ENCODE measurements around a stretch of chr3.

GRCh38 chr3:28916642-28917080 is 364.2 kb upstream of the RBMS3 start:
- PRO-cap = no peak
- RAMPAGE, long total RNA, 4 experiments = no peak in any of the 4 experiments

DNA sequence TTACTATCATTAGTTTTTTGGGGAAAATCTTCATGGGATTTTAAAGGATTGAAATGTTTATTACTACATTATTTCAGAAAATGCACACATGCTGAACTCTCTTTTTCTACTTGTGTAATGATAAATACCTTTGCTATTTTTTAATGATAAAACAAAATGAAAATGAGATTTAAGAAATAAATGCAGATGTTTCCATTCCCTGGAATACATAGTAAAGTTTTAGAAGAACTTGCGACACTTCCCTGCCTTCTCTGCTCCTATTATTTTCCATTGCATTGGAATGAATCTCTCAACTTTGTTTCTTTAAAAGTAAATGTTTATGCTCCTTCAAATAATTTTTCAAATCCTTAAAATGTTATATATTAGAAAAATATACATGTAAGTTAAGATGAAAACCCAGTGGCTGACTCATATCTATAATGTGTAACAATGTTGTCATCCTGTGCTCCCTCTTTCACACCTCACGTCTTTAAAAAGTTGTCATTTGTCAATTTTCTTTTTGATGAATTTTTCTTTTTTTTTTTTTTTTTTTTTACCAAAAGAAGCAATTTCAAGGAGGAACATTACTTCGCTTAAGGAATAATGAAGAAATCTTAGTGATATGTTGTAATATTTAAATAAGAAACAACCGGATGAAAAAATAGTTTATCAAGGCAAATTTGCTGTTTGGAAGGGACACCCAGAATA is 3.6 kb downstream of the RBMS3 start:
- PRO-cap = no peak
- RAMPAGE, long total RNA, 4 experiments = no peak in any of the 4 experiments

DNA sequence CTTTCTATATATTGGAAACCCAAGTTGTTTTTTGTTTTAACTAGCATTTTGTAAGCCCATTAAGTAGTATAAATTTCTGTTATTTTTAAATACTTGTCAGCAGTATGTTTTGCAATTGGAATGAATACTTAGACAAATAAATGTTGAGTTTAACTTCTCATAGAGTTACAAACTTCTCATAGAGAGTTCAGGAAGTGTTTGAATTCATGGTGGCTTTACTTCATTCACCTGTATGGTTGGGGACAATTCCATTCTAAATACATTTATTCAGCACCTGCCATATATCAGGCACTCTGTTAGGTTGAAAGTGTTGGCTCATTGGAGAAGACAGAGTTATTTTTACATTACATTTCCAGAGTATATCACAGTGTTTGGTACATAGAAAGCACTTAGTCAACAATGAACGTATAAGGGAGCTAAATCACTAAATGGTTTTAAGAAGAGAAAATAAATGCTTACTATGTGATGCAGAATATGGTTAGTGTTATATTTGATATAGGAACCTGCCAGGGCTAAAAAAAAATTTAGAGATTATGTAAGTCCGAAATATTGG is 27.2 kb downstream of the RBMS3 start:
- PRO-cap = no peak
- RAMPAGE, long total RNA, 4 experiments = no peak in any of the 4 experiments

- PRO-cap = no peak
- RAMPAGE, long total RNA, 4 experiments = no peak in any of the 4 experiments
Measured at GRCh38 chr3:29708851-29709402, 428.1 kb downstream of the RBMS3 start.

DNA sequence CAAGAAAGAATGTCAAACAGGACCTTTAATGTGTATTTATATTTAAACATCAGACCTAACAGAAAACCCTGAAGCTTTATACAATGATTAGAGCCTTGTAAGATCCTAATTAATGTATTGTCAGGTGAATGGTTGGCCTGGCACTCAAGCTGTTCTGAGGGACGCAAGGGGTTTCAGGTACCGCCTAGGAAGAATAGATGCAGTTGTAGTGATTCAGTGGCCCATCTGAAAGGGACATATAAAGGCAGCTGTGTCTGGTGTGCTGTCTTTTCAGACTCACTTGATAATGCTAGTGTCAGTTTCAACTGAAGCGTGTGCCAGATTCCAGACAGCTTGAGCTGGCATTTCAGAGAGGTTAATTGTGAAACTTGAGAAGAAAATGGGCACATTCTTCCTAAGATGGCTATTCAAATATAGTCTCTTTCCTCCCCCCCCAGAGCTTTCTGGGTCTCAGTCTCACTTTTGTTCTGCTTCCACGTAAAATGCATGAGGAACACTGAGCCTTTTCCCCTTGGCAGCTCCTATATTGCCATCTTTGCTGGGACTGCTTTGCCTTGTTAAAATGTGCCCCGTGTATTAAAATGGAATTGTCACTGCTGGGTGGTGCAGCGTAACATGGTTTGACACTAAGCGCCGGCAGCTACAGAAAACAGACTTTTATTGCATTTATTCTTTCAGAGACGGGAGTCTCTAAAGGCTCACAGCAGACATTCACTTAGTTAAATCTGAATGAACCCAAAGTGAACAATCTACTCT is 478.6 kb downstream of the RBMS3 start:
- PRO-cap = no peak
- RAMPAGE, long total RNA, 4 experiments = no peak in any of the 4 experiments

DNA sequence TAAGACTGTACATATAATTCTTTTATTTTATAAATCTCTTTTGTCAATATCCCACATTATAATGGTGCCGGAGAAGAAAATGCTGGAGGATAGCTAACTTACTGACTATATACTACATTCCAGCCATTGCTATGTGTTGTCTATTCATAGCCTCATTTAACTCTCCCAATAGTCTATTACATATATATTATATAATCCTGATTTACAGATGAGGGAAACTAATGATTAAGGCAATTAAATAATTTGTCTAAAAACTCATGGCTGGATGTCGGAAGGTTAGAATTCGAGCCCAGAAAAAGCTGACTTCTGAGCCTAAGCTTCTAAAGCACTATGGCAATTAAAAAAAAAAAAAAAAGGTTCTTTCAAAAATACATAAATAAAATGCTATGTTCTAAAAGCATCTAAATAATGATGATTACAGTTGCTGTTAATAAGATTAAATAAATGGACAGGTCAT is 318.4 kb upstream of the TGFBR2 start:
- PRO-cap = no peak
- RAMPAGE, long total RNA, 4 experiments = no peak in any of the 4 experiments

- PRO-cap = no peak
- RAMPAGE, long total RNA, 4 experiments = start-site peak on the minus strand in 1 of 4 experiments, at chr3:30473488-30473493 at its widest, 23 reads per replicate
Measured at GRCh38 chr3:30473356-30473866, 133.0 kb upstream of the TGFBR2 start.

DNA sequence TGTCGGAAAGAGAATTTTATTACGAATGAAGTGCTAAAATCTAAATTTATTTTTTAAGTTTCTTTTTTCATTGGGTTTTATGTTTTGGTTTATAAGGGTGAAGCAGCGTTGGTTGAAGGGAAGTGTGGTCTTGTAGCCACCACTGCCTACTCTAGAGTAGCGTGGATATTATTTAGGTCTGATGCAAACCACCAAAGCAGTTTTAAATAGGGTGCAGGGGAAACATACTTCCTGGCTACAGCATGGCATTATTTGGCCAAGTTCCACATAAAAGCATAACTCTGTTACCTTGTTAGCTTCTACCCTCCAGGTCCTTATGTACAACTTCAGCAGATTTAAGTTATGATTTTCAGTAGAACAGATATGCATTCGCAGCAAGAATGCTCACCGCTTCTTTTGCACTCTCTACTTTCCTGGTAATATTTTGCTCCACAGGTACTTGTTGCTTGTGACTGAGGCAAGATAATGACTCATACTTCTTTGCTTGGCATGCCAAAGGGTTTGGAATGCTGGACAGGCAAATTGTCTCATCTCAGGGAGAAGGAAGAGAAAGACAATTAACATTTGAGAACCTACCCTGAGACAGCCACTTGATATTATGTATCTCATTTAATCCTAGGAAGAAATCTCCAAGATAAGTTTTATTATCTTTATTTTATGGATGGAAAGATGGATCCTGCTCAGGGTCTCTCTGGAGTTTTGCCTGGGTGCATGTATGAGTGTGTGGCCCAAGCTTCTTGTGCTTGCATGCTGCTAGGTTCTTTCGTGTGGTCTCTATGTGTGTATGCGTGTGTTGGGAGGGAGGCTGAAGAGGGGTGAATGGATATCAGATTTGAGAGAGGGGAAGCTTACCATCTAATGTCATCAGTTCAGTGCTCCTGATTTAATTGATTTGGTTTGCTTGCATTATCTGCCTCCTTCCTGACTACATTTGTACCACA is 5.5 kb downstream of the TGFBR2 start:
- PRO-cap = no peak
- RAMPAGE, long total RNA, 4 experiments = no peak in any of the 4 experiments

GRCh38 chr3:30615417-30616164 is 9.2 kb downstream of the TGFBR2 start:
- PRO-cap = no peak
- RAMPAGE, long total RNA, 4 experiments = no peak in any of the 4 experiments

DNA sequence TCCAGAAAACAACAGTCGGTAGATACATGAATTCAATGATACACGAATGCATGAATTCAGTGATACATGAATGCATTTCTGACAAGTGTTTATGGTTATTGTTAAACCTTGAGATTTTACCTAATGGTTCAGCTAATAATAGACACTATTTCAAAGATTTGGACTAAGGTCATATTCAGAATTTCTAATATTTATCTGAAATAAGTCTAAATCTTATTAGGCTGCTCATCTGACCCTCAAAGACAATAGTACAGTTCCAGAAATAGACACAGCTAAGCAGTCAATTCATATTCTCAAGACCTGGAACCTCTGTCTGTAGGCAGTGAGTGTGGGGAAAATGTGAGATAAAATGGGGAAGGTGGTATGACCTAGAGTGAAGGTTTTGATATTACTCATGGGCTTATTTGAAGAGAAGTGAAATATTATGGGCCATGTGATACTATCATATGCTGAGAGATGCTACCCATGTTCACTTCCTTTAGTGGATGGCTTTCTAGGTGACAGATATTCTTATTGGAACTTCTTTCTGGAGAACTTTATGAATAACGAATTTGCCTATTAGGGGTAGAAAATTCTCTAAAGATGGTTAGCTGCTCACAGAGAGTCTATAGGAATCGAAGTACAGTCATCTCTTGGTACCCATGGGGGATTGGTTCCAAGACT is 33.5 kb downstream of the TGFBR2 start:
- PRO-cap = no peak
- RAMPAGE, long total RNA, 4 experiments = no peak in any of the 4 experiments

DNA sequence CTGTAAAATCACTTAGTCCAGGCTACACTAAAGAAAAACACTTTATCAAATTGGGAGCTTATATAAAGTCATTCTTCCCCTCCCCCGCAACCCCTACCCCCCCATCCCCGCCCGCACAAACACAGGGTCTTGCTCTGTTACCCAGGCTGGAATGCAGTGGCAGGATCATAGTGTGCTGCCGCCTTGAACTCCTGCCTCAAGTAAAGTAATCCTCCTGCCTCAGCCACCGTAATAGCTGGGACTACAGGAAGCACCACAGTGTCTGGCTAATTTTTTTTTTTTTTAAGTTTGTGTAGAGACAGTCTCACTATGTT is 60.1 kb downstream of the TGFBR2 start:
- PRO-cap = no peak
- RAMPAGE, long total RNA, 4 experiments = no peak in any of the 4 experiments

- PRO-cap = no peak
- RAMPAGE, long total RNA, 4 experiments = no peak in any of the 4 experiments
Measured at GRCh38 chr3:31189352-31189581, 294.8 kb upstream of the GADL1 start.

DNA sequence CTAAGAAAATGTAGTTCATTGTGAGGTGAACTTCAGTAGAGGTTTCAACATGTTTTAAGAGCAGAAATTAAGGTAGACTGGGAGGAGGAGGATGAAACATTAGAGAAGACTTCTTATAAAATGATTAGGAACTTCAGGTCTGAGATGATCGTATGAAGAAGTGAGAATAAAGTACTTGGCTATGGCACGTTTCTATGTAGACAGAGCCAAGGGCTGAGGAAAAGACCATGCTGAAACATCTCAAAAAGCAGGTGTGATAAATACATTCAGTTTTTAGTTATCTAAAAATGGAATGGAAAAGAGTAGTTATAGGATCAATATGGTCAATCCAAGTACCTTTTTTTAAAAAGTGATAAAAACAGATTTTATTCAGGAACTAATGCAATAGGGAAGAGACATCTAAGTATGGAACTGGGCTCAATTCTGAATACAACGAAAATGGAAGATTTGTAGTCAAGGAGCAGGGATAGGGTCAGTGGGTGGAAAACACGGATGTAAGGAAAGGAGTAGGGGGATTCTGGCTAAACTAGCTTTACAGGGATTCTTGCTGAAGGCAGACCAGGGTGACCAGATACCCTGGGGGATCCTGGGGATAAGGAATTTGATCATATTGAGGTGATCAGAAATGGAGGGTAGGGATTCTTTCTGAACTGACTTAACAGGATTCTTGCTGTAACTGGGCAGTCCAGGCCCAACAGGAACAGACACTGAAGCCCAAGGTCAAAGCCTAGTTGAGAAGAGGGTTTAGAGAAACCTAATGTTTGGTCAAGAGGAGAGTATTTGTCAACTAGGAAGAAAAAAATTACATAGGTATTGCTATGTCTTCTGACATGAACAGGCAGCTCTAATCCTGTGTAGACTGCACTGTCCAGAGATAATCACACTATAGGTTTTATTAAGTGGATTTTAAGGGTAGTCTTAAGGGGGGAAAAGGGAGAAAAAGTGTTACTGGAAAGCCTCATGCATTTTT is 37.9 kb downstream of the STT3B start:
- PRO-cap = no peak
- RAMPAGE, long total RNA, 4 experiments = no peak in any of the 4 experiments

DNA sequence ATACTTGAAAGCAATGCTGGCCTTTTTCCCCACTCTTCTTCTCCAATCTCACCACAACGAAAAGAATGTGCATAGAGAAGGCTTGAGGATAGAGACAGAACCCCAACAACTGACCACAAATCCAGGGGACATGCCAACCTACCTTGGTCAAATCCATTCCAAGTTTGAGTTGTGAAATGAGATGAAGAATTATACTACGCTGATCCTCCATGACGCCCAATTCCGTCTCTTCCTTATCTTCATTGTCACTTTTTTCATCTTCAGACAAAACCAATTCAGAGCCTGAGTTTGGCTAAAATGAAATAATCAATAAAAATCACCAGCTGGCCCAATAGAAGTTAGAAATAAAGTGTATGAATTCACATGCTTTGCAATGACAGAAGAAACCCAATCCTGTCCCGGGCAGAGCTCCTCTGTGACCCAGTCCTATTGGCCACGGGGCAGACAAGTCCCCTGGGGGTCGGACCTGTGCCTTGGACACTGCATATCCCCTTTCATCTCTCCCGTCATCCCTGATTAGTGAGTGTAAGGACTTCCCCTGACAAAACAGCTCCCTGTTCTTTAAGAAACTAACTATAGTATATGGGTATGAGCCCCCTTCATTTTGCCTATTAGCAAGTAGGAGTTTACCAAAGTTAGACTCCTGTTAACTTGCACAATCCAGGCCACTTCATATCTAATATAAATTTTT is 169.6 kb downstream of the STT3B start:
- PRO-cap = no peak
- RAMPAGE, long total RNA, 4 experiments = no peak in any of the 4 experiments

DNA sequence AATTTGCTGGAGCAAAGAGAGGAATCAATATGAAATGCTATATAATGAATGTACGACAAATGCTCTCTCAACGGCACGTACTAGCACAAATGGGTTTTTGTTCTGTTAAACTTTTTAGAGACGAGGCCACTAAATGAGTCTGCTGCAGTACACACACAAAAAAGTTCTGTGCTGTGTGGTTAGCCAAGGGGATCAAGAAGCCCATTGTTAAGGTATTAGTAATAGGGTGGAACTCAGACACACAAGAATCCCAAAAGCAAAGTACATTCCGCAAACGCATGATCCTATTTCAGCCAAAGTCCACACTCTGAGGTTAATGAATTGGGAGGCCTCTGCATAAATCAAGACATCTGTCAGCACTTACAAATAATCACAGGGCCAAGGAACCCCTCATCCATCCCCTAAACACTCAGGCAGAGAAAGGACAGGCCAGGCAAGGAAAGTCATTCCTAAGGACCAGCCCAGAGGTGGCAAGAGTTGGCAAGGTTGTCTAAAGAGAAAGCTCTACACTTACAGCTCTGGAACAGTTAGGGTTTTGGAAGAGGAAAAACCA is 12.1 kb downstream of the OSBPL10 start:
- PRO-cap = no peak
- RAMPAGE, long total RNA, 4 experiments = no peak in any of the 4 experiments

- PRO-cap = no peak
- RAMPAGE, long total RNA, 4 experiments = no peak in any of the 4 experiments
Measured at GRCh38 chr3:32152219-32152971, 46.0 kb downstream of the GPD1L start.

- PRO-cap = no peak
- RAMPAGE, long total RNA, 4 experiments = no peak in any of the 4 experiments
Measured at GRCh38 chr3:32213385-32213739, 25.1 kb upstream of the CMTM8 start.

DNA sequence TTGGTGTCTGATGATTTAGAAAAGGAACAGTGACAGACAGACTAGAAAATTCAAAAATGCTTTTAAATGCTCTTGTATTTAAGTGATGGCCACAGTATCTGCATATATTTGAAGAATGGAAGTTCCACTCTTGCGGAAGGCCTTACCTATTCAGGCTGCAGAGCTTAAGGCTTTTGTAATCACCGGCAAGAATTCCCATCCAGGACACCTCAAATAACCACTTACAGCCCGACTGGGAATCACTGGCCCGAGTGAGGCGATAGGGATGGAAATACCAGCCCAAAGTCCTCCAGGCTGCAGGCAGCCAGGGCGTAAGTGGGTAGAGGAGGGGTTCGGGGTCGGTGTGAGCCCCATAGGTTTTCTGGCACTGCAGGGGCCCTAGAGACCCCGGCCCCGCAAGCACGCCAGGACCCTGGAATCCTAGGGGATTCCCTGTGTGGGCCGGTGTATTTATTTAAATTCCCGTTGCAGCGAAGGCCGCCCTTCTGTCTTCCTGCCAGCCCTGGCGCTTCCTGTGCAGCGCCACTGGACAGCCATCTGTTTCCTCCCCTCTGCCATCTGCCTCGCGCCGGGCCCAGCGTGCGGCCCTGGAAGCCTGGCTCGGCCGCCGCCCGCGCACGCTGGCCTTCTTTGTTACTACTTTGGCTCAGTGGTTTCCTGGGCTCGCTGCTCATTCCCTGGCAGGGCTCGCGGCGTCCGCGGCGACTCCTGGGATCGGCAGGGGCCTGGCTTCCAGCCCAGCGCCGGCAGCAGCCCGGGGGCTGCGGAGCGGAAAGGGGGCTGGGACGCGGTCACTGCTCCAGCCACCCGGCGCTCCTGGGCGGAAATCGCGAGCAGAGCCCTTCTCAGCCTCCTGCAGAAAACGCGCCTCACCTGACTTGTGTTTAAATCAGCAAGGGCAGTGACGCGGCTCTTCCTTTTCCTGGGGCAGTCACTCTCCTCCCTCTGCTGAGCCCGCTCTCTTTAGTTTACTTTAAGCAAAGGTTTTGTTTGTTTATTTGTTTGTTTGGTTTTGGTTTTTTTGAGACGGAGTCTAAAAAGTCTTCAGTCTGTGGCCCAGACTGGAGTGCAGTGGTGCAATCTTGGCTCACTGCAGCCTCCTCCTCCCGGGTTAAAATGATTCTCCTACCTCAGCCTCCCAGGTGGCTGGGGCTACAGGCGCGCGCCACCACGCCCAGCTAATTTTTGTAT is 9.8 kb downstream of the CMTM7 start:
- PRO-cap = no peak
- RAMPAGE, long total RNA, 4 experiments = no peak in any of the 4 experiments

DNA sequence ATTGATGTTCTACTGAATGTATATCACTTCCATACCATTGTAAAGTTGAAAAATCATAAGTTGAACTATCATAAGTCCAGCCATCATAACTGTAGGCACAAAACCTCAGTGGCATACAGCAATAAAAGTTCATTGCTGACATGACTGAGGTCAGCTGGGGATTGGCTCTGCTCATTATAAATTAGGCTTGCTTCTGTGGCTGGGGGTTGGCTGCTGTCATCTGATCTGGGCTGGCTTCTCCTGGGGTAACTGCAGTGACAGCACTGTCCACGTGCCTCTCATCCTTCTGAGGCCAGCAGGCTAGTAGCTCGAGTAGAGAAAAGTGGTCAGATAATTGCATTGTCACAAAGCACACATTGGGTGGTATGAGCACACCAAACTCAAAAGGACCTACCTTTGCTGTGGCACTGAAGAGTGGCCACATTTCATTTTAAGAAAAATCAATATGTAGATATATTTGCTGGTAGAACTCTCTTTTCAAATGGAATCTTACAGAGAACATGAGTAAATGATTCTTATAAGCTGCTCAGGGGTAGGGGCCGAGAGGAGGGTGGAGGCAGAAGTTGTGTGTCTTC is 31.3 kb downstream of the CMTM7 start:
- PRO-cap = no peak
- RAMPAGE, long total RNA, 4 experiments = no peak in any of the 4 experiments

- PRO-cap = no peak
- RAMPAGE, long total RNA, 4 experiments = no peak in any of the 4 experiments
Measured at GRCh38 chr3:32448631-32449204, 53.9 kb downstream of the CMTM6 start.

Measured in omental fat pad (tissue), 4 donors.